ENCODE measurements around a stretch of chr6.

DNA sequence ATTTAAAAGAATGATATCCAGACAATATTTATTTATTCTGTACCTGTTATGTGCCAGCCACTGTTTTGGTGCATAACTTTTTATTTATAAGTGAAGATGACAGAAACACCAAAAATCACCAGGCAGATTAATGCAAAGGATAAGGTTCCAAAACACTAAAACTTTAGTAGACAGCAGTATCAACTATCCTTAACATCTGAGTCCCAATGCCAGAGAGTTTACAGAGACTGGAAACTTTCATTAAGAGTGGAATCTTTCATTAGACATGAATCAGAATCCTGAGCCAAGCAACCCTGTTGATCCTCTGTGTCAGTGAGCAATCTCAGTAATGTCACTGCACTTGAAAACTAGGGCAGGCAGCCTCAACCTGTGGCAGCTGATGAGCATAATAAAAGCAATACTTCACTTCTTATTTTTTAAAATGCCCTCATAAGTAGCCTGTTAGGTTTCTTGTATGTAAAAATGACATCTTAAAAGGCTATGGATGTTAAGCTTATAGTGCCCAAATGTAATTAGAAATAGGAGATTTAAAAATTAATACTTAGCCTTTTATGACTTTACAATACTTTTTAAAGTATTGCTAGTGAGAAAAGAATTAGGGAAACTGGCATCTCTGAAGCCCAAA, 252.7 kb upstream of the PLN start:
- PRO-cap, 8 experiments: no peak in any of the 8 experiments

DNA sequence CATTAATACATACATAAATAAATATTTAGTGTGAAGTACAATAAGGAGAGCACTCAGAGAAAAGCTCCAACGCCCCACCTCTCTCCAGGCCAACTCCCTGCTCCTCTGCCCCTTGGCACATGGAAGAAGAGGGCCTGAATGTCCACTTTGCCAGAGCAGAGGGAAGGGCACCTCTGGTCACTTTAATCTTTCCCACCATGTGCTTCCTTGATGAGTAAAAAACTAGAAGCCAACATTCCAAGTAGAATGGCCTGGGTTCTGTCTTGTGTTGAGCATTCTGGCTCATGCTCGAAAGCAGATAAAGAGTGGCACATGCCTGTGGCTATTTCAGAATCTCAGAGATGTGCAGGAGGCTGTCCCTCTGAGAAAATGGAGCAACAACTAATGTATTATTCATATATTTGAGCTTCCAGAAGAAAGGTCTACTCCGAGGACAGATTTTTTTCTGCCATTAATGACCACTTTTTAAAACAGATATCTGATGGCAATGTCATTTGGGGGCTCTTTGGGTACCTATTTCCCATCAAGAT, 177.3 kb upstream of the PLN start:
- PRO-cap, 8 experiments: no peak in any of the 8 experiments

DNA sequence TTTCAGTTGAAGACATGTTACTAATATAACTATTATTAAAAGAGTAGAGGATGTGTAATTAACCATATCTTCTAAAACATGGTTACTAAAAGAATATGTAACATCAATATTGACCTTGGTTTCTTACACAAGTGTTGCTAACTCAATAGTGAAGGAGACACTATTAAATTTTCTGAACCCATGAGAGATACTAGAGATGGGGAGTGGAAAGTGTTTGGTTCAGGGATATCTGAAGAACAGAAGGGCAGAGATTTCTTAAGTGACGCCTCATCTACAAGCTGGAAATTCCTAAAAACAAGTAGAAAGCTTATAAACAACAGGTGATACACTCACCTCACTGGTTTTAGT, 12.8 kb downstream of the PLN start:
- PRO-cap, 8 experiments: no peak in any of the 8 experiments

DNA sequence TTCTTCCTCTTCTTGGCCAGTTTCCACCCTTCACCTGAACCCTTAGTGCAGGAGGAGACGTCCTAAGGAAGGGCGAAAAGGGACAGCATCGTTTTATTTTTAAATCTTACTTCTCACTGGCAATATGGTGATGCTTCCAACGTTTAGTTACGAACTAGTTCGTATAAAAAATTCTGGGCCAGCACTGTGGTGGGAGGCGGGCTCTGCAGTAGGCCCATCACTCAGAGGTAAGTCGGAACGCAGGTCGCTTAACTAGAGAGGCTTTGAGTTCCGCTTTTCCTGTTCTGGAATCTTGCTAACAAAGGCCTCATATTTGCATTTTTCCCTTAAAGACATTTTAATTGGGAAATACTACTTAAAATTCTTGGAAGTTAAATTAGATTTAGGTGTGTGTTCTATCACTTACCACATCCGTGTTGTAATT, 915 bp upstream of the CEP85L start:
- PRO-cap, 8 experiments: no peak in any of the 8 experiments

- PRO-cap, 8 experiments: no peak in any of the 8 experiments
Observed at GRCh38 chr6:118748160-118749335, 97.2 kb upstream of the CEP85L start.

- PRO-cap, 8 experiments: no peak in any of the 8 experiments
Observed at GRCh38 chr6:118844512-118845300, 49.2 kb upstream of the ASF1A start.

GRCh38 chr6:119137323-119137863, 58.9 kb upstream of the FAM184A start:
- PRO-cap, 8 experiments: peak in 5 of 8 experiments; most common plus-strand start chr6:119137735 (in 3)

DNA sequence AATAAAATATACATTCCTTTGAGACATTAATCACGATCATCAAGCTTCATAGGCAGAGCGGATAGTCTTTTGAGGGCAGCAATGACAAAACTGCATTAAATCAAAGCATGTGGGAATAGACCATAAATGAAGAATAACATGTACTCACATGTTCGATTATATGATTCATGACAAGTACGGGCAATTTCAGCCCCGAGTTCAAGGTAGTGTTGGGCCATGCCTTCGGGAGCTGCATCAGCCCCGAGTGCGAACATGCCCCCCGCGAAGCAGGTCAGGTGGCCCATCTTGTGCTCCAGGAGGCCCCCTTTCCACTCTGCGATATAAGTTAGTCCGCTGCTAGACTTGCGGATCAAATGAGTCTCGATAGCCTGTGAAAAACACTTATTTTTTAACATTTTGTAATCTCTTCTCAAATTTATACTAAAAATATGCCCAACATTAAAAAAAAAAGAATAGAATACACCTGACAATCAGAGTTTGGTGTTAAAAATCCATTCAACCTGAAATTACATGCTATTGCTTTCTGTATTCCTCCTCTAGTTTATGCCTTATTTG, 111.1 kb upstream of the FAM184A start:
- PRO-cap, 8 experiments: no peak in any of the 8 experiments

- PRO-cap, 8 experiments: no peak in any of the 8 experiments
Observed at GRCh38 chr6:119270657-119271594, 78.6 kb downstream of the MAN1A1 start.

- PRO-cap, 8 experiments: peak in 1 of 8 experiments; most common plus-strand start chr6:119314229 (in 1); most common minus-strand start chr6:119314067 (in 1)
Observed at GRCh38 chr6:119313765-119314949, 35.4 kb downstream of the MAN1A1 start.

GRCh38 chr6:119446684-119446936, 97.0 kb upstream of the MAN1A1 start:
- PRO-cap, 8 experiments: no peak in any of the 8 experiments

DNA sequence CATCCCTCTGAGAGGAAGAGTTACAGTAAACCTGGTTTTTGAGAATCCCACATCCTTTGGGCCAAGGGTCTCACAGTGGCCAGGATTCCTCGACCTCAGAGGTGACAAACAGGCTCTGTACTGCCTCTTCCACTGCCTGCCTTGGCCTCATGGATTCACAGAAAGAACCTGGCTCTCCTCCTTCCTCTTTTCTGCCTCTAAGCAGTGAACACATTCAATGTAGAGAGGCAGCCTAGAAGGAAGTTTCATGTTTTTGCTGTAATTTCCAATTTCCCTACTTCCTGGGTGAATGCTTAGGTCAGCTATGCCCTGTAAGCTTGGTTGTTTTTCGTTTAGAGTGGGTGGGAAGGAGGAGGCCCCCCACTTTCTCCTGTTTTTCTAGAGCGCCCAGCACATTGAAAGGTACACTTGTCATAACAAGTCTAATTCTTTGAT, 99.7 kb upstream of the MAN1A1 start:
- PRO-cap, 8 experiments: no peak in any of the 8 experiments

DNA sequence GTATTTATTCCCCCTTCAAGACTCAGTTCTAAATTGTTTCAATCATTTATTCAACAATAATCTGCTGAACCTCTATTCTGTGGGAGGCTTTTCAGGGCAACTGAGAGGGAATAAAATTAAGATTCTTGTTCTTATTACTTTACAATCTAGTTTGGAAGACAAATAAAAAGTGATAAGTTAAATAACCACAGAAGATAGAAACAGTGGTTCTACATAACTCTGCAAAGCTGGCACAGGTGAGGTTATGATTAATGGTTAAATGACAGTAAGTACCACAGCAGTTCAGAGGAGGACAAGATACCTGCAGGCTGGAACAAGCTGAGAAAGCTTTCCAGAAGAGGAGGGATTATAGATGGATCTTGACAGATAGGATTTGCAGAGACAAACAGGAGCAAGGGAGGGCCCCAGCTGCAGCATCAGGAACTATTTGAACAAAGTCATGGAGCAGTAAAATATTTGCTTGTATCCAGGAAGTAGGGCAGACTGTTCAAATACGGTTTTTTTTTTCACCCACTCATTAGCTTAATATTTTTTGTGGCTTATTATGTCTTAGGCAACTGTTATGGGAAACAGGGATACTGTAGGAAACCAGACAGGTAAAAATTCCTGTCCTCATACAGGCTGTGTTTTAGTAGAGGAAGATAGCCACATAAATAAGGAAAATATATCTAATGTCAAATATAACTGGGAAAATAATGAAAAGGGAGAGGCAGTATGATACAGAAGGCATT, 144.4 kb upstream of the MAN1A1 start:
- PRO-cap, 8 experiments: no peak in any of the 8 experiments

- PRO-cap, 8 experiments: no peak in any of the 8 experiments
Observed at GRCh38 chr6:119566625-119567216, 217.2 kb upstream of the MAN1A1 start.

DNA sequence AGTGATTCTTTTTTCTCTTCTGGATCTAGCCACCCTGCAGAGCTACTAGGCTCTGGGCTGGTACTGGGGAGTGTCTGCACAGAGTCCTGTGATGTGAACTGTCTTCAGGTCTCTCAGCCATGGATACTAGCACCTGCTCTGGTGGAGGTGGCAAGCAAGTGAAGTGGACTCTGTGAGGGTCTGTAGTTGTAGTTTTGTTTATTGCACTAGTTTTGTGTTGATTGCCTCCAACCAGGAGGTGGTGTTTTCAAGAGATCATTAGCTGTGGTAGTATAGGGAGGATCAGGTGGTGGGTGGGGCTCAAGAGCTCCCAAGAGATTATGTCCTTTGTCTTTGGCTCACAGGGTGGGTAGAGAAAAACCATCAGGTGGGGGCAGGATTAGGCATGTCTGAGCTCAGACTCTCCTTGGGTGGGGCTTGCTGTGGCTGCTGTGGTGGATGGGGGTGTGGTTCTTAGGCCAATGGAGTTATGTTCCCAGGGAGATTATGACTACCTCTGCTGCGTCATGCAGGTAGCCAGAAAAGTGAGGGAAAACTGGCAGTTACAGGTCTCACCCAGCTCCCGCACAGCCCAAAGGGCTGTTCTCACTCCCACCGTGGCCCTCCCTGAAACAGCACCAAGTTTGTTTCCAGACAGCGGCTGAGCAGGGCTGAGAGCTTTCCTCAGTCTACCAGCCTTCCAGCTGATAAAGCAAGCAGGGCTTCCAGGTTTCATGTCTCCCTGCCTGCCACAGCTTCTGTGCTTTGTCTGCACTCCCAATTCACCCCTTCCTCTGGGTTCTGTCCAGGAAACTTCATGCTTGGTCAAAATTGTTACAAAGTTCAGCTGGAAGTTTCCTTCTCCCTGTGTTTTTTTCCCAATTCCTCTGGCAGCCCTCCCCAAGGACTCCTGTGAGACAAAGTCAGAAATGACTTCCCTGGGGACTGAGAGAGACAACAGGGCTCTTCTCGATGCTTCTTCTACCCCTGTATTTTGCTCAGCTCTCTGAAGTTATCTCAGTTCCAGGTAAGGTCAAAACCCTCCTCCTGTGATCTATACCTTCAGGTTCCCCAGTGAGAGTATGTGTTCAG, 481.1 kb upstream of the MAN1A1 start:
- PRO-cap, 8 experiments: no peak in any of the 8 experiments

DNA sequence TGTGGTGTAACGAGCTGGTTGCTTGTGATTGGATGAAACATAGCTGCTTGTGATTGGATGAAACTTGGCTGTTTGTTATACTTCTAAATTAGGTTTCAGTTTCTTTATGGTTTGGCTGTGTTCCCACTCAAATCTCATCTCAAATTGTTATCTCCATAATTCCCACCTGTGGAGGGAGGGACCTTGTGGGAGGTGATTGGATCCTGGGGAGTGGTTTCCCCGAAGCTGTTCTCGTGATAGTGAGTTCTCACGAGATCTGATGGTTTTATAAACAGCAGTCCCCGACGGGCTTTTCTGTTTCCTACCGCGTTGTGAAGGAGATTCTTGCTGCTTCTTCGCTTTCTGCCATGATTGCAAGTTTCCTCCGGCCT, 655.9 kb upstream of the MAN1A1 start:
- PRO-cap, 8 experiments: no peak in any of the 8 experiments

DNA sequence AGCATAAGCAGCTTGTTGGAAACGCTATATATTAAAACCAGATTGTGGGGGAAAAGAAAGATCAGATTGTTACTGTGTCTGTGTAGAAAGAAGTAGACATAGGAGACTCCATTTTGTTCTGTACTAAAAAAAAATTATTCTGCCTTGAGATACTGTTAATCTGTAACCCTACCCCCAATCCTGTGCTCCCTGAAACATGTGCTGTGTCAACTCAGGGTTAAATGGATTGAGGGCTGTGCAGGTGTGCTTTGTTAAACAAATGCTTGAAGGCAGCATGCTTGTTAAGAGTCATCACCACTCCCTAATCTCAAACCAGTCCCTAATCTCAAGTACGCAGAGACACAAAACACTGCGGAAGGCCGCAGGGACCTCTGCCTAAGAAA, 402.9 kb downstream of the TBC1D32 start:
- PRO-cap, 8 experiments: no peak in any of the 8 experiments

DNA sequence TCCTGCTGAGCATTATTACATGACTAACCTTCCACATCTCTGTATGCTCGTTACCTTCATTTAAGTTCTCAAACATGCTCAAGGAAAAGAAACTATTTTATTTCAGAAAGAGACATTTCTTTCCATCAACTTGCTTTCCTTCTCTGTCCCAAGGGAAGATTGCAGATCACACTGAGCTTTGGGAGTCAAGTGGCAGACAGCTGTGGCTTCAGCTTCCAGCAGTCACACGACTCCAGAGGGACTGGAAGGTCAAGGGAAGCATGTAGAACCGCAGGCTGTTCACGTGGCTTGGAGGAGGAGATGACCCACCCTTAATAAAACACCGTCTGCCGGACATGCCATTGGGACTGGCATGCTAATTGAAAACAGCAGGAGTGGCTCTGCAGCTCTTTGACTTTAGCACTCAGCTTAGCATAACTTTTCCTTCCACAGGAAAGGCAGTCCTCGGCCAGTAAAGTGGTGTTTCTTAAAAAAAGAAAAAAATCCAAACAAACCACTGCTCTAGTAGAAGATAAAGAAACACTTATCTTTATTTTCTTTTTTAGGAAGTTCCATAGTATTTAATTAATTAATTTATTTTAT, 466.8 kb upstream of the HSF2 start:
- PRO-cap, 8 experiments: no peak in any of the 8 experiments

GRCh38 chr6:122126732-122127370, 272.6 kb upstream of the HSF2 start:
- PRO-cap, 8 experiments: no peak in any of the 8 experiments

DNA sequence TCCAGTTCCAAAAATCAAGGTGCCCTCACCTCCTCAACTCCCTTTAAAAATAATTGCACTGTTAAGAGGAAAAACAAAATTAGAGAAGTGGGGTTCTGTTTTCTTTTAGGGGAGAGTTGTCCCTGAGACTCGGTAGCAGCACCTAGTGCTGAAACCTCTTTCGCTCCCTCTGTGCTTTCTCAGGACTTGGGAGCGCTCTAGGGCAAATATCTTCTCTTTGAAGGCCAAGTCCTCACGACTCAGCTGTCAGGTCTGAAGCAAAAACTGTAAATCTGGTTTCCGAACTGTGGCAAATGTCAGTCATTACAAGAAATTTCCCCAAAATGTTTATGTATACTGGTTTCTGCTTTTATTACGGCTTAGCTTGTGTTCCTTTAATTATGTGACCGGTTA, 1.3 kb downstream of the SMPDL3A start:
- PRO-cap, 8 experiments: no peak in any of the 8 experiments